ENCODE measurements around a stretch of chrX.

DNA sequence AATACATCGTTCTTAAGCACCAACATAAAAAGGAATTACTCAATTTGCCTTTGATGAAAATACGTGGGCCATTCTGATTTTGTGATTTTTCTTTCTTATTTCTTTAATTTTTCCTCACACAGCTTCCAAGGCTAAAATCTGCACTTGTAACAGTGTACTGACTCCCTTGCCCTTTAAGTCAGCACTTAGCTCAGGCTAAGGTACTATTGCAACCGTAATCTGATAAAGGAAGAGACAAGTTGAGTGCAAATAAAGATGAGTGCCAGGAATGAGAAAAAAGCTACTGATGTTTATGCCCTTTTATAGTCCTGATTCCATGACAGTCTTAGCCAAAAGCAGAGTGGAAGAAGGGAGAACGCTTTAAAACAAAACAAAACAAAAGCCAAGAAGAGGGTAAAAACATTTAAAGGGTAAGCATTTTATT, 6.0 kb downstream of the DMD start:
- PRO-cap, result no peak

- PRO-cap, result no peak
Observed at GRCh38 chrX:34415077-34416067, 241.7 kb downstream of the TMEM47 start.

DNA sequence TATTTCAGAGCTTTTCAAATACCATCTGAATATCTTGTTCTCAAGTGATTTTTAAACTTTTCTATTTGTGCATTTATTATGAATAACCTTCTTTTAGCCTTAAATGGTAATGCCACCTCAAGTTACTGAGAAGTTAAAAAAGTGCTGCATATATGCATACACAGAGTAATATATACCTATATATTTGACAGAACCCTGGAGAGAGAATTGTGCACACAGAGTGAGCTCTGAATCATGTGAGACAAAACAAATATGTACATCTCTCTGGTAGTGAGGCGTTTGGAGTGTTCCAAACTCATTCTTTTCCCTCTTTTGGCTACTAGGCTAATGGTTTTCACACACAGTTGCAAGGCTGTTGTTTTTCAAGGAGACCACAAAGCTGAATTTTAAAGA, 46.0 kb downstream of the CFAP47 start:
- PRO-cap, result no peak

- PRO-cap, result no peak
Observed at GRCh38 chrX:36957860-36958624, 50.1 kb upstream of the FAM47C start.

- PRO-cap, result no peak
Observed at GRCh38 chrX:36985330-36985792, 22.8 kb upstream of the FAM47C start.

GRCh38 chrX:38312278-38312849, 14.9 kb downstream of the RPGR start:
- PRO-cap, result no peak

DNA sequence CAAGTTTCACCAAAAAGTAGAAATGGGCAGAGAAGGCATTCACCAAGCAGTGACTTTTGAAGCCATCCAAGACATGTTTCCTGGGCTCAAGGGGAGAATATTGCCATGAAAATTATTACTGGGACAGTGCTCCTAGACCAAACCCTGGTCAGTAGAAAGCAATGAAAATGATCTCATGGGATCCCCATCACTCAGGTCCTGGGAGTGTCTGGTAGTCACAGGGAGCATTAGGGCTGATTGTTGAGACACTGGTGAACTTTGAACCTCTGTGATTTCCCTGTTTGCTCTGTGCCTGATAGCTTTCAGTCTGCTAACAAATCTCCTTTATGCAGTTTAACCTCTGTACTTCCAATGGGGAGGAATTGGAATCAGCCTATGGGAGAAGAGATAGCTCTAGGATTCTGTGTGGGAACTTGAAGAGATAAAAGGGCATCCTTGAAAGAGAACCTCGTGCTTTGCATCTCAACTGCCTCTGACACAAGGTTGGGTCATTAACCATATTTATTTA, 9.3 kb upstream of the OTC start:
- PRO-cap, result no peak

- PRO-cap, result no peak
Observed at GRCh38 chrX:38805614-38806463, 4.6 kb downstream of the MID1IP1 start.

DNA sequence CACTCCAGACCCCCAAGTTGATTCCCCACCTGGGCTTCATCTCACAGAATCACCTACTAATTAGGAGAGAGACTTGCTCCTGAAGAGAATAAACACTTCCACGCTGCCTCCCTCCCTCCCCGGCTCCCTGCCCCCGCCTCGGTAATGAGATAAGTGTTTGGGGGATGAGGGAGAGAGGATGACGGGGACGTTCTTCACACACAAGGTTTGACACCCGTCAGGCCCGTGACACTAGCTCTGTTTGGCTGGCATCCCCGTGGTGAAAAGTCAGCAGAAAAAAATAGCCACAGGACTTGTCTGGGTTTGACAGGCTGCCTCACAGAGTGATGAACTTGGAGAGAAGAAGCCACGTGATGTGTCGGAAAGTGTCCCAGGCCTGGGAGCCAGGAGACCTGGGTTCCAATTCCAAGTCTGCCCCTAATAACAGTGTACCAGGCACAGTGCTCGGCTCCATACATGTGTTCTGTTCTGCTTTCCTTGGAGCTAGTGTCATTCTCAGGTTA, 578.1 kb downstream of the BCOR start:
- PRO-cap, result no peak

- PRO-cap, result no peak
Observed at GRCh38 chrX:39534125-39534435, 563.7 kb downstream of the BCOR start.

- PRO-cap, result no peak
Observed at GRCh38 chrX:39732843-39733287, 364.9 kb downstream of the BCOR start.

GRCh38 chrX:39860202-39861010, 237.4 kb downstream of the BCOR start:
- PRO-cap, result no peak

DNA sequence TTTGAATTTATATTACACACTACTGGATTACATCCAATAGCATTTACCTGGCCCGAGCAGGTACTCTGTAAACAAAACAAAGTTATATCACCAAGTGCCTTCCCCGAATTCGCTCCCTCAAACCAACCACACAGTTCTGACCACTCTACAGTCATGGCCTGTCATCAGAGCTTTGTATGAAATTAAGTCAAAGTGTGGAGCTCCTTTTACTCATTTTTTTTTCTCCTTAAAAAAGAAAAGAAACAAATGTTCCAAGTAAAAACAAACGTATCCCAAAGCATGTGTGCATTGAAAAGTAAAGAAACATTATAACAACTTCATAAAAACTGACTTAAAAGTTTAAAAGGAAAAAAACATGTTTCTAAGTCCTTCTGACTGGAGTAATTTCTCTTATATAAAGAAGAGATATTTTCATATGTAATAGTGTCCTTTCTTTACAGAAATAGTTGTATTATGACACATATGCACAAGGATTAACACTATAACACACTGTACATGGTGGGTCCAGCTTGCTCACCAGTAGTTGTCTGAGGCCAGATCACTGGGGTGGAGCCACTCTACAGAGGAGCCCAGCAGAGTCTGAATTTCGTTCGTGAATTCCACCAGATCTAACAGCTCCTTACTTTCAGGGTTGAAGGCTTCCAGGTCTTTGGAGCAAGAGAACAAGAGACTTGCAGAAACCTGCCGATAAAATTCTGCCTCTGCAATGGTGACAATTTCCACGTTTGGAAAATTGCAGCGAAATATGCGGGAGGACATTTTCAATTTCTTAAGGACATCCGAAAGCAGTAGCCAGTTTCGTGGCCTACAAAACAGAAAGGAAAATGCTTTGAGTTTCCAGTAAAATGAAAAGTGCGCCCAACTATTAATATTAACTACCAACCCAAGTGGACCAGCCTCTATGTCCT, 45.9 kb downstream of the BCOR start:
- PRO-cap, result no peak

GRCh38 chrX:40061944-40063243, 35.4 kb downstream of the BCOR start:
- PRO-cap, result no peak

- PRO-cap, result no peak
Observed at GRCh38 chrX:40070888-40071216, 26.9 kb downstream of the BCOR start.

DNA sequence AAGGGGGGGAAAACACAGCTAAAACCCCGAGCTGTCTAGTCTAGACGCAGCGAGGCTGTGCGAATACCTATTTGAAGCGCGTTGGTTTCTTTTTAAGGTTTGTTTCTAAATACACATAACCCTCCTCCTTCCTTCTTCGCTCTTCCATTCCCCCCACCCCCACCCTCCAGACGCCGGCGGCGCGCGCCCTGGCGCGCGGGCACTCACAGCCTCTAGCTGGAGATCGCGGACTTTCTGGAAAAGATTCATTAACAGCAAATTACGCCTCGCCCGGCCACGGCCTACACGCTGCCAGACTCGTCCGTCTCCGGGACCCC, 2.2 kb downstream of the BCOR start:
- PRO-cap, result unidirectional peak, plus-strand start at position 169 of the sequence

DNA sequence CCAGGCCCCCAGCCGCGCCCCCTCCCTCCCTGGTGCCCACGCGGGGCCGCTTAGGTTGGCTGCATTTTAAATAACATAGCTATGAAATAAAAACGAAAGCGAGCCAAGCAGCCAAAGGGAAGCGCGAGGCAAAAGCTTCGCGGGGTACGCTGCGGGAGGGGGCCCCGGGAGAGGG, 909 bp downstream of the BCOR start:
- PRO-cap, result no peak

- PRO-cap, result no peak
Observed at GRCh38 chrX:40147631-40148328, 50.0 kb upstream of the BCOR start.

GRCh38 chrX:40153274-40153892, 55.6 kb upstream of the BCOR start:
- PRO-cap, result unidirectional peak, plus-strand start at chrX:40153670

DNA sequence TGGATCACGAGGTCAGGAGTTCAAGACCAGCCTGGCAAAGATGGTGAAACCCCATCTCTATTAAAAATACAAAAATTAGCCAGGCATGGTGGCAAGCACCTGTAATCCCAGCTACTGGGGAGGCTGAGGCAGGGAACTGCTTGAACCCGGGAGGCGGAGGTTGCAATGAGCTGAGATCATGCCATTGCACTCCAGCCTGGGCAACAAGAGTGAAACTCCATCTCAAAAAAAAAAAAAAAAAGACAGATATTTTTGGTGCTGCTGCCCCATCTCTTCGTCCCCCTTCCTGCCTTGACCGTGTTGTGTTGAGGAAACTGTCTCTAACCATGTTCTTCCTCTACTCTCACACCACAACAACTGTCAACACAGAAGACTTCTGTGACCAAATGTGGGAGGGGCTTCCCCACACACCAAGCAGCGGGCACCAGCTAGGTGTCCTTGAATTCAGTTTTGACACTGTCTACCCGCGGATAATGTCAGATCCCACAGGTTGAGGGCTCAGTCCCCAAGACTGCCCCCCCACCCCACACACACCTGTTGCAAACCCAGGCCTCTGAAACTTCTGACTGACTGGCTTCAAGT, 104.6 kb upstream of the BCOR start:
- PRO-cap, result no peak